Neural progenitor cell (in vitro differentiated cells): ENCODE data around the gene BCAR3.

GRCh38 chr1:92839206-92839969, 7.5 kb downstream of the RPL5 start:
- RAMPAGE, long total RNA: no peak

DNA sequence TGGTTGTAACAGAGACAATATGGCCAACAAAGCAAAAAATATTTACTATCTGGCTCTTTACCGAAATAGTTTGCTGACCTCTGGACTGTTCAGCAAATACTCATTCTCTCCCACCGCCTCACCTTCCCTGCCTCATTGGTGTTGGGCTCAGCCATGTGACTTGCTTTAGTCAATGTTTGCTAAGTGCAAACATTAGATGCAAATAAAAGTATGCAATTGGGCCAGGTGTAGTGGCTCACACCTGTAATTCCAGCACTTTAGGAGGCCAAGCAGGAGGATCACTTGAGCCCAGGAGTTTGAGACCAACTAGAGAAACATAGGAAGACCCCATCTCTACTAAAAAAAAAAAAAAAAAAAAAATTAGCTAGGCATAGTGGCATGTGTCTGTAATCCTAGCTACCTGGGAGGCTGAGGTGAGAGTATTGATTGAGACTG, 55.1 kb downstream of the RPL5 start:
- RAMPAGE, long total RNA: no peak

- RAMPAGE, long total RNA: no peak
Measured at GRCh38 chr1:92961918-92963003, 999 bp upstream of the DIPK1A start.

DNA sequence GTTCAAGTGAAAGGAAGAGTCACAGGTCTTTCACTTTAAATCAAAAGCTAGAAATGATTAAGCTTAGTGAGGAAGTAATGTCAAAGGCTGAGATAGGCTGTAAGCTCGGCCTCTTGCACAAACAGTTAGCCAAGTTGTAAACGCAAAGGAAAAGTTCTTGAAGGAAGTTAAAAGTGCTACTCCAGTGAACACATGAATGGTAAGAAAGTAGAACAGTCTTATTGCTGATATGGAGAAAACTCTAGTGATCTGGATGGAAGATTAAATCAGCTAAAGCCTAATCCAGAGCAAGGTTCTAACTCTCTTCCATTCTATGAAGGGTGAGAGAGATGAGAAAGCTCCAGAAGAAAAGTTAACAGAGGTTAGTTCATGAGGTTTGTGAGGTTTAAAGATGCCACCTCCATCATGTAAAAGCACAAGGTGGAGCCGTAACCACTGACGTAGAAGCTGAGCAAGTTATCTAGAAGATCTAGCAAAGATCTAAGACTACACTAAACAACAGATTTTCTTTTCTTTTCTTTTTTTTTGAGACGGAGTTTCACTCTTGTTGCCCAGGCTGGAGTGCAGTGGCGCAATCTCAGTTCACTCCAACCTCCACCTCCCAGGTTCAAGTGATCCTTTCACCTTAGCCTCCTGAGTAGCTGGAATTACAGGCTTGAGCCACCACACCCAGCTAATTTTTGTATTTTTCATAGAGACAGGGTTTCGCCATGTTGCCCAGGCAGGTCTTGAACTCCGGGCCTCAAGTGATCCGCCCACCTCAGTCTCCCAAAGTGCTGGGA, 19.9 kb upstream of the DIPK1A start:
- RAMPAGE, long total RNA: no peak

GRCh38 chr1:93033899-93034098, 45.3 kb upstream of the MTF2 start:
- RAMPAGE, long total RNA: no peak

DNA sequence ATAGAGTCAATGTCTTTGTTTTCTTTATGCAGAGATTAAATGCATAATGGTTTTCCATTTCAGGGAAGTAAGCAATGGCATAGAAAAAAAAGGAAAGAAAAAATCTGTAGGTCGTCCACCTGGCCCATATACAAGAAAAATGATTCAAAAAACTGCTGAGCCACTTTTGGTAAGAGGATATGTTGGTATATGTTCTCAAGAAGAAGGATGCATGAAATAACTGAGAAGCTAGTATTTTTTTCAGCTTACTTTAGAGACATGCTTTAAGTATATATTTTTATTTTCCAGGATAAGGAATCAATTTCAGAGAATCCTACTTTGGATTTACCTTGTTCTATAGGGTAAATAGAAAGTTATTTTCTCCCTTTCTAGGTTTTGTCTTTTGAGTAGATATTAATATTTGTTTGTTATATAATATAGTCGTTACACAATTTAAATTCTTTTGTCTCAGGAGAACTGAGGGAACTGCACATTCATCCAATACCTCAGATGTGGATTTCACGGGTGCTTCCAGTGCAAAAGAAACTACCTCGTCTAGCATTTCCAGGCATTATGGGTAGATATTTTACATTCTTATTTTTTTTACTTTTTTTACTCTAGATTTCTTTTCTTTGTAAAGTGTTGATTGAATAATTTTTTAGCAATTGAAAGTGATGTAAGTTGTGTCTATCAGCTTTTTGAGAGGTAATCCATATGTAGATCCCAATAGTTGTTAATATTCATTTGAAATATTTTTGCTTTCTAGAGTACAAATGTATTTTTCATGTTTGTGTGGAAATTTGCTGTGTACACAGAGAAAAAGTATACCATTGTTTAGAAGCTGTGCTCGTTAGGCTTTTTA, 46.4 kb downstream of the TMED5 start:
- RAMPAGE, long total RNA: no peak

- RAMPAGE, long total RNA: no peak
Measured at GRCh38 chr1:93360682-93361630, 15.2 kb downstream of the DR1 start.

DNA sequence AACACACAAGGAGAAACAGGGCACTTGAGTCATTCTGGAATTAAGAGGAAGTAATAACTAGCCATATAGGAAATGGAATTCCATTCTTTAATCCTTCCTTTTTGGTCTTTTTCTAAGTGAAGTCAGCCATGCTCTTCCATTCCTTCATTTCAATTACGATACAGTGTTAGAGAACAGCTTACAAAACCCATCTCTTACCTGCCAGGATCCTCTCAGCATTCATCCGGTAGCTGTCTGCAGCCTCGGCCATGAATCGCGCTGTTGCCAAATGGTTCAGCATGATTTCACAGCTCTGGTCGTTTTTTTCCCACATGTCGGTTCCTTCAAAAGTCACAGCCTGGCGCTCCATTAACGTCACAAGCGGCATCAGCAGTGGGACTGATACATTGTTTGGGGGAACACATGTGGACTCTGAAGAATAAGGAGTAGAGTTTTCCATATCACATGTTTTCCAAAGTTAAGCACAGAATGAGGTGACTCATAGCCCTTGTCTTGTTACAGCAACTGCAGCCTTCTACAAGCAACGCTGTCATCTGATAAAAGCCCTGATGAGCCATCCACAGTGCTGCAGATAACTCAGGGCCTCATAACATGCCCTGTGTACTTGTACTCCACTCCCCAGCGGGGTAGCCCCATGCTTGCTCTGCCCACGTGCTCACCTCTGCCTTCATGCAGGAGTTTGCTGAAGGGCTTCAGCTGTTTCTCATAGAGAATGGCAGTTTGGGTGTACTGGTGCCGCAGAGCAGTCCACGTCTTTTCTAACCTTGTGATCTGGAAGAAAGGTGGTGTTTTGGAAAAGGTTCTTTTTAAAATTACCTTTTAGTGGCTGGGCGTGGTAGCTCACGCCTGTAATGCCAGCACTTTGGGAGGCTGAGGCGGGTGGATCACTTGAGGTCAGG, 114.3 kb downstream of the BCAR3 start:
- RAMPAGE, long total RNA: no peak

GRCh38 chr1:93591616-93592869, 89.6 kb downstream of the BCAR3 start:
- RAMPAGE, long total RNA: no peak

GRCh38 chr1:93616325-93617293, 65.0 kb downstream of the BCAR3 start:
- RAMPAGE, long total RNA: no peak

DNA sequence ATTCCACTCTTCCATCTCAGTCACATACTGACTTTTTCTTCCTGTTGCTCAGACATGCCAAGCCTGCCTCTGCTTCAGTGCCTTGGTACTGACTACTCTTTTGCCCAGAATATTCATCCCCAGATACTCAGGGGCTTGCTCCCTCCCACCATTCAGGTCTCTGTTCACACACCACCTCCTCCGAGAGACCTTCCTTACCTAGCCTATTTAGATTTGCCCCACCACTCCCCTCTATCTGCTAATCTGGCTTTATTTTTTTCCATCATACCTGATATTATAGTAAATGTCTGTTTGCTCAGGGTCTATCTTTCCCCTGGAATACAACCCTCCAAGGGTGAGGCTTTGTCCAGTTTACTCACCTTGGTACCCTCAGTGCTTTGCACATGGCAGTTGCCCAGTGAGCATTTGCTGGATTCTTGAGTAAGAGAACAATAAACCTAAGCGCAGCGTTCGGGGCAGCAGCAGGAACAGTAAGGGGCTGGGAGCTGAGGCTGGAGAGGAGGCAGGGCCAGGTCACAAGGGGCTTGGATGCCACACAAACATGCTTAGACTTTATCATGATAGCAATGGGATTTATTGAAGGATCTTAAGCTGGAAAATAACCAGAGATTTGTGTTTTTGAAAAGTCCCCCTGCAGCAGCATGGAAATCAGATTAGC, 26.9 kb downstream of the BCAR3 start:
- RAMPAGE, long total RNA: no peak

- RAMPAGE, long total RNA: no peak
Measured at GRCh38 chr1:93680620-93681503, 775 bp downstream of the BCAR3 start.

DNA sequence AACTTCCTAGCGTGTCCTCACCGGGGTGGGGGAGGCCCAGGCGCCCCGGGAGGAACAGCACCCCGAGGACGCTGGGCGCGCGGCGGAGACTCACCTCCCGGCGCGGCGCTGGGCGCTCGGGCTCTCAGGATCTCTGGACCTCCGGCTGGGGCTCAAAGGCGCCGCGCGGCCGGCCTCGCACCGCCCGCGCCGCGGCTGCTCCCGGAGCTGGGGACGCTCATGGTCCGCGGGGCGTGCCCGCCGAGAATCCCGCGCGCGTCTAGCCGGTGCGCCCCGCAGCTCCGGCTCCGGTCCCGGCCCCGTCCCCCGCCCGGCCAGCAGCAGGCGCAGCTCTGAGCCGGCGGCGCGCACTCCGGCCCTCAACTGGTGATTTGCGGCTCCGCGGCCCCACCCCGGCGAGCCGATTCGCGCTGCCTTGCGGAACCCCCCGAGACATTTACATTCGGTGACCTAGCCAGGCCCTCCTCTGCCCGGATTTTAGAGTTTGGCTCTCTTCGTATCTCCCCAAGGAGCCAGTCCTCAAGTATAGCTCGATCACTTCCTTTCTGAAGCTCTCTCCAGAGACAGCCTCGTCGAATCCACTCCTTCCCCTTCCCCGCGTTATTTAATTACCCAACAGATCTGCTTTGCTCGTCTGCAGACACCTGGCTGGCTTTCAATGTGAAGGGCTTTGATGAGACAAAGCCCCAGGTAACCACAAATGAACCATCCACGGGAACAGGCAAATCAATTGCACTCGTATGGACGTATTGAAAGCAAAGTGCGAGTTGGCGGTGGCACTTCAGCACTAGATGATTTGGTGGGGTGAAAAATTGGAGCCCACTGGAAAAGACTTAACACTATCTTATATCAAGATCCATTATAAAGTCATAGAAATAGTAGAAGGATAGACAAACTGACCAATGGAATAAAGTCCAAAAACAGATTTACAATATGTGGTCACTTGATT, at the start of gene BCAR3:
TSS of gene BCAR3 (minus strand) at position 334 of the 949 bp plus-strand sequence.
- RAMPAGE, long total RNA: no peak

GRCh38 chr1:93692301-93693229, 10.9 kb upstream of the BCAR3 start:
- RAMPAGE, long total RNA: no peak

DNA sequence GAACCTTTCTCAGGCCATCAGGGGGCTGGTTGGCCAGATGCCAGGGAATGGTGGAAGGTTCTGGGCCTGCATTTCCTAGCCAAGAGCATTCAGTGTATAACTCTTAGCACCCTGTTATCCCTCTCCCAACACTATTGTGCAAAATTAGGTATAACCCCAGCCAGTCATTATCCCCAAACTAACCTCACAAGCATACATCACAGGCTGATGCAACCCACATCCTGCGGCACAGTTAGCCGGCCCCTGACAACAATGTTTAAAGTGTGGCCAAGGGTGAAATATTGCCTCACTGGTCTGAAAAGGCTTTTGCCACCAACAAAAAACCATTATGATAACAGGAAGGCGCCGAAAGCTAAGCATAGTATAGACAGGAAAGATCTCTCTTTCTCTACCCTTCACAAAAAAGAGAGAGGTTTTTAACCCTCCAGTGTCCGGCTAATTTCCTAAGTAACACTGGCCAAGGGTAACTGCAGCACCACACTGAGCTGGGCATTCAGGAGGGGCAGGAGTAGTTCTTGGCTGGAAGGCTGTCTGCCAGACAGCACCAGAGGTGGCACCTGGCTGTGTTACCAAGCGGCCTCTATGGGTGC, 77.4 kb upstream of the BCAR3 start:
- RAMPAGE, long total RNA: no peak

GRCh38 chr1:93844315-93844598, 34.7 kb downstream of the DNTTIP2 start:
- RAMPAGE, long total RNA: no peak

- RAMPAGE, long total RNA: no peak
Measured at GRCh38 chr1:93846941-93847721, 31.9 kb downstream of the DNTTIP2 start.

GRCh38 chr1:93965720-93966299, 56.6 kb upstream of the GCLM start:
- RAMPAGE, long total RNA: no peak

GRCh38 chr1:93979782-93980518, 70.7 kb upstream of the GCLM start:
- RAMPAGE, long total RNA: no peak

GRCh38 chr1:94038299-94038958, 82.5 kb downstream of the ABCA4 start:
- RAMPAGE, long total RNA: no peak